Lower leg skin (tissue), 2 donors: ENCODE measurements around a stretch of chr9.

DNA sequence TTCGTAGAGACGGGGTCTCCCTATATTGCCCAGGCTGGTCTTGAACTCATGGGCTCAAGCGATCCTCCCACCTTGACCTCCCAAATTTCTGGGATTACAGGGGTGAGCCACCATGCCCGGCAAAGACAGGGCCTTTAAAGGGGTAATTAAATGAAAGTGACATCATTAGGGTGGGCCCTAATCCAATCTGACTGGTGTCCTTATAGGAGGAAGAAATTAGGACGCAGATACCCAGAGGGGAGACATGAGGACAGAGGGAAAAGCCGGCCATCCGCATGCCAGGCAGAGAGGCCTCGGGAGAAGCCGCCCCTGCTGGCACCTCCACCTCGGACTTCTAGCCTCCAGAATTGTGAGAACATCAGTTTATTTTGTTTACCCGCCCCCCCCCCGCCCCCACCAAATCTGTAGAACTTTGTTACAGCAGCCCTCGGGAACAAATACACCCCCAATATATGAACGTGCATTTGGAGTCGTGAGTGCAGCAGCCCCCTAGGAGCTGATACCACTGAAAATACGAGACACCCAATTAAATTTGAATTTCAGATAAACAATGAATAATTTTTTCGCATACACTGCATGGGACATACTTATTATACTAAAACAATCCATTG lies 163.1 kb downstream of the GAPVD1 start:
- PRO-cap, result no peak
- RAMPAGE, long total RNA, 2 experiments, result no peak in any of the 2 experiments

GRCh38 chr9:125473061-125473596 lies 211.5 kb downstream of the GAPVD1 start:
- PRO-cap, result no peak
- RAMPAGE, long total RNA, 2 experiments, result no peak in any of the 2 experiments

- PRO-cap, result no peak
- RAMPAGE, long total RNA, 2 experiments, result no peak in any of the 2 experiments
Observed at GRCh38 chr9:125532497-125533243, 174.3 kb downstream of the MAPKAP1 start.

GRCh38 chr9:125537902-125538492 lies 169.0 kb downstream of the MAPKAP1 start:
- PRO-cap, result no peak
- RAMPAGE, long total RNA, 2 experiments, result no peak in any of the 2 experiments

DNA sequence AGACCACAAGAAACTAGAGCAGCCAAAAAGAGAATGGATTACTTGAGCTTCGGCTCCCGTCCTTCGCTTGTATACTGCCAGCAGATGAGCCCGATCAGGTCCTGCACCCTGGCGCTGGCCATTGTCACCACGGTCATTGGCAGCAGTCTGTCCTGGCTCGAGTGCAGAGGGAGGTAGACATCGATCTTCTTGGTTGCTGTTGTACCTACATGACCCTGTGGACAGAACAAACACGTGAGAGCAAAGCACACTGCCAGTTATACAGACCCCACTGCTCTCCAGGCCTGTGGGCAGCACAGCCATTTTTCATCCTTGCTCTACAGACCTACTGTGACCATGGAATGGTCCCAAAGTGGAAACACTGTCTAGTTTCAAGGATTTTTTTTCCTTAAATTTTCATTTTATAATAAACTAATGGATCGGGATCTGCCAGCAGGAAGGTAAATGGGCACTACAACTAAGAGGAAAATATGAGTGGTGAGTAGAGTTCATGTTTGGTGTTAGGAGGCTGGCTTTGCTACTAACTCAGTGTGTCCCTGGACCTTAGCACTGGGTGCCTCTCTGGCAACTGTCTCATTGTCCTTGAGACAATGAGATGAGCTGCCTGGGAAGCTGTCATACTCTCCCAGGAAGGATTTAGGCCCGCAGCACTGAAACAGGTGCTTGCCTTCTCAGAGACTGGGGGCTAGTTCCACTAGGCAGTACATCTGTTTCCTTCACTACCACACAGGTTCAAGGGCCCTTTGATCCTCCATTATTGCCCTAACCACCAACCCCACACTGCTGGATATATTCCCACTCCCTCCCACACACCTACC lies 121.3 kb downstream of the MAPKAP1 start:
- PRO-cap, result no peak
- RAMPAGE, long total RNA, 2 experiments, result no peak in any of the 2 experiments

DNA sequence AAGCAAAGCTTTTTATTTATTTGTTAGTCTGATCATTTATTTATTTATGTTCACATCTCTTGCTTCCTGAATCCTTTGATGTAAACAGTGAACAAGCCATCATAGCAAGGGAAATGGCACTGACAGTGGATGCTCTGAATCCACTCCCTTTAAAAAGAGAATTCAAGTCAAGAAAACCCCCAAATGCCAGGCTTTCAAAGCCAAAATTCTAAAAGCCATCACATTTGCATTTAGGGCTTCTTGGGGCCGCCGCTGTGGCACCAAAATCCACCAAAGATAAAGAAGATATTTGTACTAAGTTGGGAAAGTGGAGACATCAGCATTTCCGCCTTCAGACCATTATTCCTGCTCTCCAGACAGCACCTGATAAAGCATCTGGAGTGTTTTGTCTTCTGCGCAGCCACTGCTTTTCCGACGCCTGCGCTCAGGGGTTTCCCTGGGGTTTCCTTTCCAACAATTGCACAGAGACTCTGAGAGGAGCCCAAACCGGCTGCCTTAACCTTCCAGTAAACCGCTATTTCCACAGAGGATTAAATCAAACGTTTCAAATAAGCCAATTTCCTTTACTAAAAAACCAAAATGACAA lies 98.7 kb downstream of the MAPKAP1 start:
- PRO-cap, result no peak
- RAMPAGE, long total RNA, 2 experiments, result no peak in any of the 2 experiments

- PRO-cap, result no peak
- RAMPAGE, long total RNA, 2 experiments, result no peak in any of the 2 experiments
Observed at GRCh38 chr9:125672323-125672692, 34.7 kb downstream of the MAPKAP1 start.

GRCh38 chr9:125690464-125691072 lies 16.4 kb downstream of the MAPKAP1 start:
- PRO-cap, result no peak
- RAMPAGE, long total RNA, 2 experiments, result no peak in any of the 2 experiments

- PRO-cap, result no peak
- RAMPAGE, long total RNA, 2 experiments, result no peak in any of the 2 experiments
Observed at GRCh38 chr9:125829671-125830466, 82.7 kb downstream of the PBX3 start.

DNA sequence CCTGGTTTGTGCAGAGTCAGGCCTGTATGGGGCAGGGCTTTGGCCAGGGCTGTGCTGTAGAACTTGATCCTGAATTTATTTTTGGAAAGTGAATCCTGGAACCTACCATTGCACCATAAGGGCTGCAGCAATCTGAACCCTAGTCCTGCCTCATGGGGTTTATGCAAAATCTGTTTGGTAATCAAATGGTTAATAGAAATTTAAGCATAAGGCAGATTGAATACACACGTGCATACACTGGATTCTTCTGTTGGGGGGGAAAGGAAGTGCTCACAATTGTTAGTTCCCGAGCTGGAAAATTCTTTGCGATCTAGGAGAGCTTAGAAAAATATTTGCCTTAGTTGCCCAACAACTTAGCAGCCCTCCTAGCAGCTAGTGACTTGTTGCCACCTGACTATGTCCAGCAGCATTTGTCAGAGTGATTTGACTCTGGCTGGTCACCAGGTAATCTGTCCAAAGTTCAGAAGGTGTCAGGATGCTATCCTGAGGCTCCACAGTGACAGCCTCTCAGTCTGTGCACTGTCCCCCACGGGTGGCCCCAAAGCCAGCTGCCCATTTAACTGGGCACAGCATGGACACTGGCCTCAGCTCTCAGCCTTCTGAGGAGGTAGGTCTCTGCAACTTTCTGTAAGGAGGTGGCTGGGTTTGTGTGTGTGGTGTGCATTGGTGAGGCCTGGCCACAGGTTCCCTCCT lies 8.3 kb downstream of the MVB12B start:
- PRO-cap, result no peak
- RAMPAGE, long total RNA, 2 experiments, result no peak in any of the 2 experiments

- PRO-cap, result unidirectional peak, plus-strand start at chr9:126366778
- RAMPAGE, long total RNA, 2 experiments, result no peak in any of the 2 experiments
Observed at GRCh38 chr9:126366585-126367061, 40.0 kb downstream of the MVB12B start.

DNA sequence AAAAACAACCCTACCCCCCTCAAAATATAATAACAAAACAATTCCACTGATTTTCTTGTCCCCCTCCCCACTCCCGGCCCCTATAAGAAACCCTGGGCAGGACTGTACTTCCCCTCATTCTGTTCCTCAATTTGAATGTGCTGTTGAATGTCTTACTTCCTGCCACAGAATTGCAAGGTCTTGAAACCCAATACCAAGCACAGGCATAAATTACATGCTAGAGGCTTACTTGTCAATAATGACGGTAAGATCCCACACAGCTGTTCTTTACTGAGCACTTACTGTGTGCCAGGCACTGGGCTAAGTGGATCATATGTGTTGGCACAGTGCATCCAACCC lies 63.3 kb downstream of the MVB12B start:
- PRO-cap, result no peak
- RAMPAGE, long total RNA, 2 experiments, result no peak in any of the 2 experiments

GRCh38 chr9:126635617-126636008 lies 21.9 kb downstream of the LMX1B start:
- PRO-cap, result no peak
- RAMPAGE, long total RNA, 2 experiments, result no peak in any of the 2 experiments

DNA sequence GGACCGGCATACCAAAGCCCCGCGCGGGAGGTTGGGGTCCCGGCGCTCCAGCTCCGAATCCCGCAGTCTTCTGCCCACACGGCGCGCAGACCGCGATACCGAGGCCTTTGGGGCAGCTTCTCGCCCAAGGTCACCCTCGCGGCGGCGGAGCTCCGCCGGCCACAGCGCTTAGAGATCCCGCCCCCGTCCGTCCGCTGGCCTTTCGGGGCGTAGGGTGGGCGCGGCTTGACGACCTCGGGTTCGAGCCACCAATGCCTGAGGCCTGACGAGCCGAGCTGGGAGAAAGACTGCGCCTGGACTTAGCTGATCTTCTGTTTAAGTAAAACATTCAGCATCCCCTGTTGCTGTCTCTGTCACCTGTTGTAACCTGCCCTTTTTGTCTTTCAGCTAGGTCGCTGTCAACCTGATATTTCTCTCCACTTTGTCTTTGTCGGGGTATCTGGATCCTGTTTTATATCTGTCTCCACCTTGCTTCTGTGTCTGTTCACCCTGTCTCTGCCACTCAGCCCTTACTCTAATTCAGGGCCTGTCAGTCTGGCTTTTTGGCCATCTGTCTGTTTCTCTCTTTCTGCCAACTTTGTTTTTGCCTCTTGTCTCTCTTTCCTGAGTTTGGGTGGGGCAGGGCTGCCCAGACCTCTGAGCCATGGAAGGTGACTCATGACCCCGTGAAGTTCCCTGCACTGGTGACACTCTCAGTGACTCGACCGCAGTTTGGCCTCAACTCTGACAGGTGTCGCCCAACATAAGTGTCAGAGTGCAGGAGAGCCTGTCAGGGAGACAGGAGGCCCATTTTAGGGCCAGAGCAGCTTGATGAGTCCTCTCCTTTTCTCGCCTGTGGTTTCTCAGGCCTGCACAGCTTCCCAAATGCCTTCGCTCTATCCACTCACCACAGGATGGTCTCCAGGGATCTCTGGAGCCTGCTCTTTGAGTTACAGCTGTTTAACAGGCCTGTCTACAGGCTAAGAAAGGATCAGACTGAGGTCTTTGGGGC lies 707 bp downstream of the ZBTB43 start:
- PRO-cap, result bidirectional peak, plus-strand start at position 265 of the sequence, minus-strand start at position 189 of the sequence; bidirectional peak, plus-strand start at position 752 of the sequence, minus-strand start at position 605 of the sequence
- RAMPAGE, long total RNA, 2 experiments, result no peak in any of the 2 experiments

DNA sequence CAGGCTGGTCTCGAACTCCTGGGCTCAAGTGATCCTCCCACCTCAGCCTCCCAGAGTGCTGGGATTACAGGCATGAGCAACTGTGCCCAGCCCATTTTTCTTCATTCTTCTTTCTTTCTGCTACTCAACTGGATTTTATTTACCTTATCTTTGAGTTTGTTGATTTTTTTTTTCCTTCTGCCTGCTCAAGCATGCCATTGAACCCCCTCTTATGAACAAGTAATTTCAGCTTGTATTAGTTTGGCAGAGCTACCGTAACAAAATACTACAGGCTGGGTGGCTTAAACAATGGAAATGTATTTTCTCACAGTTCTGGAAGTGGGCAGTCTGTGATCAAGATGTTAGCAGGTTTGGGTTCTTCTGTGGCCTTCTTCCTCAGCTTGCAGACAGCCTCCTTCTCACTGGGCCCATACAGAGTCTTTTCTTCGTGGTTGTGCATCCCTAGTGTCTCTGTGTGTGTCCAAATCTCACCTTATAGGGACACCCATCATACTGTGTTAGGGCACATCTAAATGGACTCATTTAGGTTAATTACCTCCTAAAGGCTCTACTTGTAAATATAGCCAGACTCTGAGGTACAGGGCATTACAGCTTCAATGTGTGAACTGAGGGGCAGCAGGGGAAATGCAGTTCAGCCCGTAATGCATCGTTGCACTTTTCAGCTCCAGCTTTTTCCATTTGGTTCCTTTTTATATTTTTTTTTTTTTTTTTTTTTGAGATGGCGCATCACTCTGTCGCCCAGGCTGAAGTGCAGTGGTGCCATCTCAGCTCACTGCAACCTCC lies 20.5 kb downstream of the ZBTB43 start:
- PRO-cap, result no peak
- RAMPAGE, long total RNA, 2 experiments, result start-site peak on the plus strand in 1 of 2 experiments, centred at position 283 of the sequence, 8 reads per replicate

GRCh38 chr9:126985811-126986415 lies 71.3 kb downstream of the RALGPS1 start:
- PRO-cap, result no peak
- RAMPAGE, long total RNA, 2 experiments, result no peak in any of the 2 experiments

DNA sequence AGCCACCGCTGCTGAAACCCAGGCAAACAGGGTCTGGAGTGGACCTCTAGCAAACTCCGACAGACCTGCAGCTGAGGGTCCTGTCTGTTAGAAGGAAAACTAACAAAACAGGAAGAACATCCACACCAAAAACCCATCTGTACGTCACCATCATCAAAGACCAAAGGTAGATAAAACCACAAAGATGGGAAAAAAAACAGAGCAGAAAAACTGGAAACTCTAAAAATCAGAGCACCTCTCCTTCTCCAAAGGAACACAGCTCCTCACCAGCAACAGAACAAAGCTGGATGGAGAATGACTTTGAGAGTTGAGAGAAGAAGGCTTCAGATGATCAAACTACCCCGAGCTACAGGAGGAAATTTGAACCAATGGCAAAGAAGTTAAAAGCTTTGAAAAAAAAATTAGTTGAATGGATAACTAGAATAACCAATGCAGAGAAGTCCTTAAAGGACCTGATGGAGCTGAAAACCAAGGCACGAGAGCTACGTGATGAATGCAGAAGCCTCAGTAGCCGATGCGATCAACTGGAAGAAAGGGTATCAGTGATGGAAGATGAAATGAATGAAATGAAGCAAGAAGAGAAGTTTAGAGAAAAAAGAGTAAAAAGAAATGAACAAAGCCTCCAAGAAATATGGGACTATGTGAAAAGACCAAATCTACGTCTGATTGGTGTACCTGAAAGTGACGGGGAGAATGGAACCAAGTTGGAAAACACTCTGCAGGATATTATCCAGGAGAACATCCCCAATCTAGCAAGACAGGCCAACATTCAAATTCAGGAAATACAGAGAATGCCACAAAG lies 79.5 kb downstream of the RALGPS1 start:
- PRO-cap, result no peak
- RAMPAGE, long total RNA, 2 experiments, result no peak in any of the 2 experiments

DNA sequence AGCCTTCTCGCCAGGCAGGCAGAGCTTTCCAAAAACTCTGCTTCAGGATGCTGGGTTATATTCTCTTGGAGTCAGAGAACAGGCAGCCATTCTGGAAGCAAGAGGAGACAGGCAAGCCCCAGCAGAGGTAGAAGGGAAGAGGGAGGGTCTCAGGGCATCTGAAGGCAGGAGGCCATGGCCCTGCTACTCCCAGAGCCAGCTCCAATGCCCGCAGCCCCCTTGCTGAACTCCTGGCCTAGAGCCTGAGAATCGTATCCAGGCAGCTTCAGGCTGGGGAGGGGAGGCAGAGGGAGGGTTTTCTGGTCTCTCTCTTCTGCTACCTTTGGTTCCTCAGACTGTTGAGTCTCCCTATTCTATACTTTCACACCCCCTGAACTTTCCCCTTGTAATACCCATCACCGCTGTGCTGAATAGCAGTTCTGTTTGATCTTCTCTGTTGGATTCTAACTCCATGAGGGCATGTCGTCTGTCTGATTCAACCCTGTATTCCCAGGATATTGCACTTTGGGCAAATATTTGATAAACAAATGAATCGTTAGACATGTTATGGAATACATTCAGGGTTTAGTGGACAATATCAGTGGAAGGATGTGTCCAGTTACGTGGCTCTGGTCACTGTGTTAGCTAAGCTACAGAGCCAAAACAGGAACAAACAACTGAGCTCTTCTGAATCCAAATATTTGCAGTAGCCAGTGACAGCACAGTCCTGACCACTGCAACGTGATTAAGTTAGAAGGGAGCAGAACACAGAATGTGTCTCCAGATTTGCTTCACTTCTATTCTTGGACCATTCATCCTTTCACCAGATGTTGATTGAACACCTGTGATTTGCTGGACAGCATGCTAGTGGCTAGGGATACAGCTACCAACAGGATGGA lies 13.3 kb downstream of the ANGPTL2 start:
- PRO-cap, result no peak
- RAMPAGE, long total RNA, 2 experiments, result no peak in any of the 2 experiments

DNA sequence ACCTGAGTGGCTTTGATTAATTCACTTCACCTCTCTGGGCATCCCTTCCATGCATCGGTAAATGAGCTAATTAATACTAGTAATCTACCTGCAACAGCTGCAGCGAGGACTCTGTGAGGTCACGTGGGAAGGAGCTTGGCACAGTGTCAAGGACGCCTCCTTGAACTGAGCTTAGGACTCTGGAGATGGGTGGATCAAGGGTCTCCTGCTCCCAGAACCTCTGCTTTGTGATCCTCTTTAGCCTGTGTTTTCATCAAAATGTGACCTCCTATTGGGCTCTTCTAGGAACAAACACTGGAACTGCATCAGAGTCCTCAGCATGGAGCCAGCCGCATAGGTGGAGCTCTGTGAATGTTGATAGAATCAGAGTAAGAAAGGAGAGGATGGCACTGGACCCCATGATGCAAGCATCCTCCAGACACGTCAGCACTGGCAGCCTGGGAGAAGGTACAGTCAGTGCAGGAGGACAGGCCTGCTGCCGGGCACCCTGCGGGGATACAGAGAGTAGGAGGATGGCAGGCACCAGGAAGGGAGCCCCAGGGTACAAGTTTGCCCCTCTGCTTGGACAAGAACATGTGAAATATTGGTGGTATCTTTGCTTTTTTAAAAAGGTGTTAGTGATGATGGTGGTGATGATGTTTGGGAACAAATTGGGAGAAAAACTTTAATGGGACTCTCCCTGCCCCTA lies 1.0 kb upstream of the ANGPTL2 start:
- PRO-cap, result no peak
- RAMPAGE, long total RNA, 2 experiments, result no peak in any of the 2 experiments

DNA sequence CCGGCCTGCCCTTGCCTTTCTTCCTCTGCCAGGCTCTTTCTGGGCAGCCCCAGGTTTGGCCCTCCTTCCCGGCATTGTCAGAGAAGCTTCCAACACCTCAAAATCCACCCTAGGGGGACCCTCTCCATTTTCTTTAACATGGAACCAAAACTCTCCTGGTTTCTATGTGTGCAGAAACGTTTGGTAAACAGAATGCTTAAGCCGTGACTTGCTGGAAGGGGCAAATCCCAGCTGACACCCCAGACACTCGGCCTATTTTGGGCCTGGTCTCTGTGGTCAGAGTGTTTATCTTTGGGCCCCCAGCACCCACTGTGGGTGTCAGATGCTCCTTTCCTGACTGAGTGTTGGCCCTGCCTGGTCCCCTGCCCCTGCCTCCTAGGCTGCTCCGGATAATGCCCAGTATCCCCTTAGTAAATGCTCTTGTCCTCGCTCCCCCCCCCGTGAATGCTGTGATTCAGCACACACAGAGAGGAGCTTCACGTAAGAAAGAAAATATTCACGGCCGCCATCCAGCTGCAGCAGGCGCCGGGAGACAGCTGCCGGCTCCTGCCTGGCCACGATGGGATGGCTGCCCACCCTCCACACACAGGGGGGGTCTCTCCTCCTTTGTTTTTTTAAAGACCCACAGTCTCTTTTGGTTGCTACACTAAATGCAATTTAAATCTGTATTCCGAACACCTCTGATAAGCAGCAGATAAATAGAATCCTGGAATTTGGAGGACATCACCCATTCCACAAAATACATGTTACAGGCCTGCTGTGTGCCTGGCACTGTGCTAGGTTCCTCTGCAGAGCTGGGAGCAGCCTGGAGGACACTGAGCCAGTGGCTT lies 11.4 kb upstream of the ANGPTL2 start:
- PRO-cap, result unidirectional peak, plus-strand start at position 223 of the sequence
- RAMPAGE, long total RNA, 2 experiments, result no peak in any of the 2 experiments